Pulmonary artery (tissue), 1 donor: ENCODE measurements around the gene PDE9A.

DNA sequence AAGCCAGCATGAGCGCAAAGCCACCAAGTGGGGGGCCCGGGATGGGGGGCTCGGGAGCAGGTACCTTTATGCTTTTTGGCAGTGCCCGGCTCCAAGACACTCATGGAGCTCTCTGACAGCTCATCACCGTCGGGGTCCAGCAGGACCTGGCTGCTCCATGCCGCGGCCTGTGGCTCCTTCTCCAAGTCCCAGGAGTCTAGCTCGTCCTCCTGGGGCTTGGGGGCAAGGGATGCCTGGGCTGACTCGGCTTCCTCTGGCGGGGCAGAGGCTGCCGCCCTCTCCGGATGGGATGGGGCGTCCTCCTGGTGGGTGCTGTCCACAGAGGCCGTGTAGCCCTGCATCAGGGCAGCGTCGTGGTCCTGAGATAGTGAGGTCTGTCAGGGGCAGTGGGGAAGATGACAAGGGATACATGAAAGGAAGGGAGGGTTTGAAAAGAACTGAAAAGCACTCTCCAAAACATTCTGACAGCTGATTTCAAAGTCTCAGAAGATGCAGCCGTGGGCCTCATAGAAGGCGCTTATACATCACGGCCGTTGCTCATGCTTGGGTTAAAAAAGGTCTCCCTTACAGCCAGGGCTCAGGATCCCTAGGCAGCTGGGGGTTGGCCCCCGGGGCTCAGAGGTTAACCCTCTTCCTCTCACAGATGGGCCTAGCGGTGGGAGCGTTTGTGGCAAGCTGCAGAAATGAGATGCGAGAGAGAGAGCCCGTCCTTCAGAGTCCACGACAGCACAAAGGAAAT, 20.0 kb upstream of the PRDM15 start:
- PRO-cap = no peak

GRCh38 chr21:42006803-42007196, 3.4 kb downstream of the ZBTB21 start:
- PRO-cap = no peak

- PRO-cap = no peak
Observed at GRCh38 chr21:42012087-42013036, 2.2 kb upstream of the ZBTB21 start.

DNA sequence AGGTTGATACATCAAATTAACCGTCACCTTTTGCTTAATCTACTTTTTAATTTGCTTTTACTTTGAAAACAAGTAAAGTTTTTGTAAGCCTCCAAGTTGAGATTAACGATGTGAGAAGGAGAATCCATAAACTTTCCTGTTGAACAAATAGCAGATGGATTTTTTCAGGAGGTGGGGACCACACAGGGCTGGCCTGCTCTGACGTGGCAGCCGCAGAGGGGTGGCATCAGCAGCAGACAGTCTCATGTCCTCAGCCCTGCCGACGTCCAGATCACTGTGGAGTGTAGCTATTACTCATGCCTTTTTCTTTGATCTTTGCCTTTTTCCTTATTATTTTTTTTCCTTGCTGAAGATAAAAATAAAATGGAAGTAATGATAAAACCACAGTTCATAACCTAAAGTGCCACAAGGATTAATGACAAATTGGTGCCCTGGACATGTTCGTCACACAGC, 15.2 kb upstream of the ZBTB21 start:
- PRO-cap = no peak

GRCh38 chr21:42188122-42188754, 30.7 kb upstream of the ABCG1 start:
- PRO-cap = no peak

DNA sequence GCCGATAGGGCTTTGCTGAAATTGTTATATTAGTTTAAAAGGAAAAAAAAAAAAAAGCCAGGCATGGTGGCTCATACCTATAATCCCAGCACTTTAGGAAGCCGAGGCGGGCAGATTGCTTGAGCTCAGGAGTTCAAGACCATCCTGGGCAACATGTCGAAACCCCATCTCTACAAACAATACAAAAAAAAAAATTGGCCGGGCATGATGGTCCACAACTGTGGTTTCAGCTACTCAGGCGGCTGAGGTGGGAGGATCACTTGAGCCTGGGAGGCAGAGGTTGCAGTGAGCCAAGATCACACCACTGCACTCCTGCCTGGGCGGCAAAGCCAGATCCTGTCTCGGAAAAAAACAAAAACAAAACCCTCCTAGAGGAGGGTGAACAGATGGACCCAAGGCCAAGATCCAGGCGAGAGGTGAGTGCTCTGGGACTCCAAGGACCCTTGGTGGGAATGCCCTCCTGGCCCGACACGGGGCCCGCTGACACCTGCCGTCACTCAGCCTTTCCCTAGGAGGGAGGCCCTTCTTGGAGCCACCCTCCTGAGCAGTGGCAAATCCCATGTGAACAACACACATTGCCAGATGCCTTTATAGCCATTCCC, 503 bp downstream of the TFF2 start:
- PRO-cap = no peak

GRCh38 chr21:42460750-42461509, 35.1 kb downstream of the RSPH1 start:
- PRO-cap = no peak

- PRO-cap = no peak
Observed at GRCh38 chr21:42468260-42469160, 27.5 kb downstream of the RSPH1 start.

DNA sequence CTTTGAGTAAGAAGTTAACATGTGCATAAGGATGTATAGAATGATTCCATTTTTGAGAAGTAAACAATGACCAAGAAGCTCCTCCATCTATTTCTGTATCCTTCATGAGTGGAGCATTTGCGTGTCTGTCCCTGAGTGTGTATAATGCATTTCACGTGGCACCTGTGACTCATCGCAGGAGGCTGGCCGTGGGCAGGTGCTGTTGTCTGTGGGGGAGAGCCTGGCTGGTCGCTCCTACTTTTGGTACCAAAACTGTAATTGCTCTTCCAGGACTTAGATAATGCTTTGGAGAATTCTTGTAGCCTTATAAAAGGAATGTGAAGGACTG, 16.5 kb downstream of the SLC37A1 start:
- PRO-cap = no peak

DNA sequence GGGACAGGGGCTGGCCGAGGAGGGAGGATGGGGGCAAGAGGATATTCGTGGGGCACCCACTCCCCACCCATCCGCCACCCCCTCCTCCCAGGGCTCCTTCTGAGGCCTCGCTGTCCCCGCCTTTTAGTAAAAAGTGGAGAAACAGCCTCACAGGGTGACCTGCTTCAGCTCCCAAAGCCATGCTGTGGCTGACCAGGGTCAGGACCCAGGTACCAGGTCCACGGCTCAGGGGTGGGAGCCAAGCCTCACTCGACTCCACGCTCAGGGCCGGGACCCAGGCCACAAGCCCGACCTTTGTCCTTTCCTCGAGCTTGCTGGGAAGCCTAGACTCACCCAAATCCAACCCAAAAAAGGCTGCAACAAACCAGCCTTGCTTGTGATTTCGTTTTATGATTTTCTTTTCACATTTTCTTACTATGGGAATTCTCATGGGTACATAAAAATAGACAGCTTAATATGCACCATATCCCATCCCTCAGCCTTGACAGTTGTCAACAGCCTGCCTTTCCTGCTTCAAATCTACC, 59.6 kb upstream of the PDE9A start:
- PRO-cap = no peak

DNA sequence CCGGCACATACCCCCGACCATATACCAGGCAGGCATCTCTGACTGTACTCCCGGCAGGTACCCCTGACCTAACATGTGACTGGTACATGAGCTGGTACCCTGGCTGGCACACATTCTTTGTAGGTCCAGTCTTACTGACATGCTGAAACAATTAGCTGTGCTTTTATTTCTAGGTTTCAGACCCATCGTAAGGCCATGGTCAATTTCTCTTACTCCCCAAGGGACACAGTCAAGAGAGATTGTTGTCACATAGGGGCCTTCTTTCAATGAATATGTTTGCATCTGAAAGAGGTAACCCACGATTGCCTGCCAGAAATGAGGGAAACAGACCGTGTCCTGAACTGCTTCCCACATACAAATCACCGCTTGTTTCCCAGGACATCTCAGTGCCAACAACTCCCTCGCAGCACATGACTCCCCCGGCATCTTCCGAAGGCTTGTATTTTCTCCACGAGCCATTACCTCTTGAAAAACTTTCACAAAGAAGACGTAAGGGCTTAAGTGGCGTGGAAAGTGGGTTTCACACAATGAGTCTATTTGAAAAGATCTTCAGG, 31.7 kb upstream of the PDE9A start:
- PRO-cap = no peak

GRCh38 chr21:42653325-42654104, at the start of gene PDE9A:
Gene PDE9A (plus strand): TSS chr21:42653621.
- PRO-cap = unidirectional peak, plus-strand start at chr21:42653552; unidirectional peak, plus-strand start at chr21:42653614

DNA sequence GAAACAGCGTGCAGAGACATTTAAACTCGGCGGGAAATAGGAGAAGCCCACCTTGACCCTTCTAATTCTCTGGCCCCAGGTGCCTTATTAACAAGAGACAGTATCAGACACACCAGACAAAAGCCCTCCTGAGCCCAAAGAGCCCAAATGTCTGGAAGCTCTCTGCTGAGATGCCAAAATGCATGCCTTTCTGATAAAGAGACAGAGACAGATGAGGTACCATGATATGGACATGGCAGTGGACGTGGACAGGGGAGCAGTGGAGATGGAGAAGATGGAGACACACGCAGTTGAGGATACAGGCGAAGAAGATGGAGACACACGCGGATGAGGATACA, 36.2 kb downstream of the PDE9A start:
- PRO-cap = no peak

- PRO-cap = no peak
Observed at GRCh38 chr21:42733752-42734830, 80.7 kb downstream of the PDE9A start.

DNA sequence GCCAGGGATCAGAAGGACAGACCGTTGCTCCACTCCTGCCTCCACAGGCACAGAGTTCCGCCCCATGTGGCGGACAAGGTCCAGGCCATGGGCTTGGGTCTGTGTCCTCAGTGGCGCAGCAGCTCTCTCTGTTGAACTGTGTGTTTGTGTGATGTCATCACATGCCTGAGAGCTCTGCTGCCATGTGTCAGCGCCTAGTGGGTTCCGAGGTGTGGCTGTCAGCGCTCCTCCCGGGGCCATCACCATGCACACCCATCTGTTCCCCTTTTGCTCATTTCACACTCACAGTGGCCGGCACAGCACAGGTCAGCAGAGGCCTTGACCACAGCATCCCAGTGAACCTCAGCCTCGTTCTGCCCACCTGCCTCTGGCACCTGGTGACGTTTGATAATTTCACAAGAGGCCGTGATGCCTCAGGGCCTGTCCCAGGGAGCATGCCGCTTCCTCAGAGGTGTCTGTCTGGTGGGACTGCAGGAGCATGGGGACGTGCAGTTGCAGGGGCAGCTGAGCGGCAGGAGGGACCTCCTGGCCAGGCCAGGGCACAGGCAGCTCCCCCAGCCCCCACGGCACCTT, 108.1 kb downstream of the PDE9A start:
- PRO-cap = no peak

DNA sequence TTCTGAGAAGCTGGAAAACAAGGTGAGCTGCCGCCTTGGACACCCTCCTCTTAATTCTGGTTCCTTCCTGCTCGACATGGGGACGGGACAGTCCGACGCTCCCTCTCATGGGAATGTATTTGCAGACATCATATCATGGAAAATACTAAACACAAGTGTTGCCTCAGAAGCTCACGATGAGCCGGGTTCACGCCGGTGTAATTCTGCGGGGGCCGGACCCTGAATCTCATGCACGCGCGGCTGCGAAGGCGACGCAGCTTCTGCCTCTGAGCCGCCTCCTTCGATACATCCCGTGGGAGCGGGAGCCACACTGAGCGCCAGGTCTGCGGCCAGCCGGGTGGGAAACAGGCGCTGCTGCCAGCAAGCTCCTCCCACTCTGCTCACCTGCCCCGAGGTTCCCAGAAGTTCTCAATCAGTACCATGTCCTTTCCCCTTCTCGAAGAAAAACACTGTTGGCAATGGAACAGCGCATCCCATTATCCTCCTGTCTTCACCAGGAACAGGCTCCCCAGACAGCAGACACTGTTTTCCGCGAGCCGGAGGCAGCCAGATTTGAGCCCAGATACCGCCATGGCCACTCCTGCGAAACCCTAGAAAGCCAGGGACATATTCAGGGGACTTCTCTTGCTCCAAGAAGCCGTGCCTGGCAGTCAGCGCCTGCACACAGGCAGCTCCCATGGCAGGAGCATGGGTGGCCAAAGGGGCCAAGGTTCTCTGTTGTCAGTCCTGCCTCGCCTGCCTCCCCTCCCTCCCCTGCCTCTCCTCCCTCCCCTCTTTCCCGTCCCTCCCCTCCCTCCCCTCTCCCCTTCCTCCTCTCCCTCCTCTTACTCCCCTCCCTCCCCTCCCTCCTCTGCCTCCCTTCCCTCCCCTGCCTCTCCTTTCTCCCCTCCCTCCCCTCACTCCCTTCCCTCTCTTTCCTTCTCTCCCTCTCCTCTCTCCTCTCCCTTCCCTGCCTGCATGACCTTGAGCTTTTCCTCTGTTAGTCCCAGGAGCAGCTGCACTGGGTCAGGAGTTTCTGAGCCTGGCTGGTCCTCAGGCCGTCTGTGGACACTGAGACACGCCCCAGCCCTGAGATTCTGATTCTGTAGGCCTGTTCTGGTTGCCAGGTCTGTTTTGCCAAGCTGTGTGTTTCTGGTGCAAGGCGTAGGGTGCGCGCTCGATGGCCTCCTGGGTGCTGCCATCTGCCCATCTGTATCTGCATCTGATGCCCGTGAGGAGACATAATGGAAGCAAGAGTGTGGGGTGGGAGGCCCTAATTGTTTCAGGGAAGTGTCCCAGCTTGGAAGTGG, 97.7 kb downstream of the WDR4 start:
- PRO-cap = no peak

- PRO-cap = no peak
Observed at GRCh38 chr21:42832772-42833805, 46.2 kb downstream of the WDR4 start.

GRCh38 chr21:42863153-42863763, 16.1 kb downstream of the WDR4 start:
- PRO-cap = no peak

DNA sequence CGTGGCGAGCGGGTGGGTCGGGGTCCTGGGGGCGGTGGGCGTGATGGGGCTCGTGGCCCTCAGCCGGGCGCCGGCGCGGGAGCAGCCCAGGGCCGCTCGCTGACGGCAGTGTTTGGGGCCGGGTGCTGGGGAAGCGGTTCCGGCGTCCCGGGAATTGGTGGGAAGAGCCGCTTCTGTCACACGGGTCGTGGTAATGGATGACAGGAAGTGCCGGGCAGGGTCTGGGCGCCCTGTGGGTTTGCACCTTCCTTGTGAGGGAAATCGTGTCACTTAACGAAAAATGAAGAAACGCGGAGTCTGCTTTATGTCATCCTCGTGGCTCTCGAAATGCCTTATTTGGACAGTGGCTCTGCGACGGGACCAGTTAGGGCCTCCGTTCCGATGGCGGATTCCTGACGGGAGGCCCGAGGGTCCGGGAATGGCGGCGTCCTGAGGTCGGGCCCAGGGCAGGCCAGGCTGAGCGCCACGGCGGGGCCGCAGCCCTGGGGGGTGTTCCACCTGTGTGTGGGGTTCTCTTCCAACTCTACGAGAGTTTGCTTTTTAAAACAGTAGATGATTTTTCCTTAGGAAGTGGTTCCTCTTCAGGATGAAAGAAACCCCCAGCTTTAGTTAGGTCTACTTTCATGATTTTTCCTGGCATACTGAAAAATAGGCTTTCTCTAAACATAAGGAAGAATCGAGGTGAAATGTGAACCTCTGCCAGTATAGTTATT, 1.1 kb downstream of the PKNOX1 start:
- PRO-cap = no peak

DNA sequence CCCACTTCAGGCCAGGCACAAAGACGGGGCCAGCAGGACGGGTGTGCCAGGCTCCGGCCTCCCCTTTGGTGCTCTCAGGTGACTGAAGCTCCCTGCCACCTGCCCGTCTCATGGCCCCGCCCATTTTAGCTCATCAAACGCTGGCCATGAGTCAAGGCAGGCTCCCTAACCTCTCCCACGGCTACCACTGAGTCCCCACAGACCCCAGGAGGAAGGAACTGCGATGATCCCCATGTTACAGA, 109.6 kb downstream of the CRYAA start:
- PRO-cap = no peak